Adrenal gland (tissue), 7 donors: ENCODE measurements around a stretch of chr1.

GRCh38 chr1:203426702-203427670 is 48.6 kb upstream of the PRELP start:
- PRO-cap, 3 experiments, result no peak in any of the 3 experiments
- RAMPAGE, long total RNA, 4 experiments, result no peak in any of the 4 experiments
- RRBS, result no CpG with 5 or more reads among the region's 10 CpGs

DNA sequence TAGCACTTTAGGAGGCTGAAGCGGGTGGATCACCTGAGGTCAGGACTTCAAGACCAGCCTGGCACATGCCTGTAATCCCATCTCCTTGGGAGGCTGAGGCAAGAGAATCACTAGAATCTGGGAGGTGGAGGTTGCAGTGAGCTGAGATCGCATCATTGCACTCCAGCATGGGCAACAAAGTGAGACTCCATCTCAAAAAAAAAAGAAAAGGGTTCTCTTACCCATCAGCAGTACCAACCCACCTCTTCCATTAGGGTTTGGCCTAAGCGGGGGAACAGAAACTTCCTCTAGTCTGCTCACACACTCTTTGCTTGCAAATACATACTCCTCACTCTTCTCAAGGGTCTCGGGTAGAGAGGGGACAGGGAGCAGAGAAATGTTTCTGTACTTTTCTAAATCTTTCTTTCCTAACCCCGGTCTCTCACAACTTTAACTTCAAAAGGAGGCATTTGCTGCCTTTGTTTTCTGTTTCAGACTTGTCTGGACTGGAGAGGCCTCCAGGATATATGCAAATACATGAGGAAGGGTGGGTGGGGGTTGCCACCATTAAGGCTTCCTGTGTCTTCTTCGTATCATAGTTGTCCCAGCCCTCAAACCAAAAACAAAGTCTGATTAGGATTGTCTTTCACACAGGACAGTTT is 10.6 kb upstream of the LAX1 start:
- PRO-cap, 3 experiments, result no peak in any of the 3 experiments
- RAMPAGE, long total RNA, 4 experiments, result no peak in any of the 4 experiments
- RRBS, result no CpG with 5 or more reads among the region's 6 CpGs

DNA sequence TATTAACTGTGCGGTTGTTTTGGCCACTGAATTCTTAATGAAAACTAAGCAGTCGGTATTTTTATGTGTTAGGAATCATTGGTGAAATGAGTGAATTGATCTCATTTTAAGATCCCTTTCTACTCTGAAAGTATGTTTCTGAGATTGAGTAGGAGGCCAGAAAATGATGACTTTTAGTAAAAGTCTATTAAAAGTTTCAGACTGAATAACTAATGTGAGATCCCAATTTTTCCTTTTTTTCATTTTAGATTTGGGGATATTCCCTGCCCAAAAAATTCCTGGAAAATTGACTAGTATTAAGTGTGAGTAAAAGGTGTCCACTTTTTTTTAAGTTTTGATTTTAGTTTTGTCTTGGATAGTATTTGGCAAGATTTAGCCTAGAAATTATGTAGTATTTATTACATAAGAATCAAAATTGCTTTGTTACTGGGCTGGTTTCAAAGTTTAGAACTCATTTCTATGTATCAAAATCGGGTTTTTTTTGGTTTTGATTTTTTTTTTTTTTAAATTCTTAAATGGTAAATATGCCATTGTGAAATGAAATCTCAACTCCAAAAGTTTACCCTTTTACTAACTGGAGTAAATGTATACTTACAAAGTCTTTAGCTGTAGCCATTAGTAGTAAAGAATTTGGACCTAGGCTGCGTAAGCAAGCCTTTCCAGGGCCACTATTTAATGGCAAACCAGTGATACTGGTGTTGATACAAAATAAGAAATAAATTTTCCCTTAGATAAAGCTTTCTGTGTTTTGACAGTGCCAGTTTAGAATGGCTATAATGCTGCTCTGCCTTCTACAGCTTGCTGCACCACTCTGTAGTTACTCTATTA is 6.1 kb downstream of the ZBED6 start:
- PRO-cap, 3 experiments, result no peak in any of the 3 experiments
- RAMPAGE, long total RNA, 4 experiments, result no peak in any of the 4 experiments
- RRBS, result no CpG with 5 or more reads among the region's 4 CpGs

DNA sequence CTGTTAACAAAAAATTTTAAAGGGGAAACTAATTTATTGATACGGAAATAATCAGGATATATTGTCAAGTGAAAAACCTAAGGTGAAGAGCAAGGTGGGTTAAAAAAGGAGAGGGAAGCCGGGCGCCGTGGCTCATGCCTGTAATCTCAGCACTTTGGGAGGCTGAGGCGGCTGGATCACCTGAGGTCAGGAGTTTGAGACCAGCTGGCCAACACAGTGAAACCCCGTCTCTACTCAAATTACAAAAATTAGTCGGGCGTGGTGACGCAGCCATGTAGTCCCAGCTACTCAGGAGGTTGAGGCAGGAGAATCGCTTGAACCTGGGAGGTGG is 28.4 kb downstream of the ZBED6 start:
- PRO-cap, 3 experiments, result no peak in any of the 3 experiments
- RAMPAGE, long total RNA, 4 experiments, result no peak in any of the 4 experiments
- RRBS, result no CpG with 5 or more reads among the region's 10 CpGs

- PRO-cap, 3 experiments, result no peak in any of the 3 experiments
- RAMPAGE, long total RNA, 4 experiments, result no peak in any of the 4 experiments
- RRBS, result no CpG with 5 or more reads among the region's 4 CpGs
Observed at GRCh38 chr1:204065066-204065737, 7.7 kb upstream of the SOX13 start.

DNA sequence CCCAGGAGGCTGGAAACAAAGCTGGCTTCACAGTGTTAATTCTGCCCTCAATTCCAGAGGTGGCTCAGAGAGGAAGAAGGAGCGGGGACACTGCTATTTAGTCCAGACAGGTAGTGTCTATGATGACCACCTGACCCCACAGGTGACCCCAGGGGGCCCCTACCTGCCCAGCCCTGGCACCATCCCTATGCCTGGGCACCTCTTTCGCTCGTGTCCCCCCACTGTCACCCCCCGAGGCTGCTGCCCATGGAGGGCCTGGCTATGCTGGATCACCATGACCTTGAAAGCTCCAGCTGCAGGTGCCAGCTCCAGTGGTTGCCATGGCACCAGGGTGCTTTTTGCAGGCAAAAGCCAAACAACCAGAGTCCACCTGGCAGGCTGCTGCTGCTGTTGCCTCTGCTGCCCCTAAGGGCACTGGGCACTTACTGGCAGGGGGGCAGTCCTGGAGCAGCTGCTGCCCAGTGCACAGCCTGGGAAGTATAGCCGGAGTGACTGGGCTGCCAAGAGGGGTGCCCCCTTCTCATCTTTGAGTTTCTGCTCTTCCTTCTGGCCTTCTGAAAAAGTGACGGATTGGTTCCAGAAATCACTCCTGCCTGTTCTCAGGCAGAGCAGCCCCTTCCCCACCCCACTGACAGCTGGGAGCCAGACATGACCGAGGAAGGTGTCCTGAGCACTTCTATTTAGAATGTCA is 21.6 kb downstream of the ETNK2 start:
- PRO-cap, 3 experiments, result no peak in any of the 3 experiments
- RAMPAGE, long total RNA, 4 experiments, result no peak in any of the 4 experiments
- RRBS, result no CpG with 5 or more reads among the region's 7 CpGs

GRCh38 chr1:204145707-204146047 is 6.2 kb downstream of the ETNK2 start:
- PRO-cap, 3 experiments, result peak in 1 of 3 experiments; most common plus-strand start chr1:204145833 (in 1)
- RAMPAGE, long total RNA, 4 experiments, result no peak in any of the 4 experiments
- RRBS, result no CpG with 5 or more reads among the region's 5 CpGs

- PRO-cap, 3 experiments, result no peak in any of the 3 experiments
- RAMPAGE, long total RNA, 4 experiments, result no peak in any of the 4 experiments
- RRBS, result 96% methylated on average over 2 of the region's 15 CpGs
Observed at GRCh38 chr1:204268598-204269854, 55.2 kb upstream of the GOLT1A start.

- PRO-cap, 3 experiments, result peak in 2 of 3 experiments; most common plus-strand start chr1:204286949 (in 1); most common minus-strand start chr1:204287135 (in 1)
- RAMPAGE, long total RNA, 4 experiments, result no peak in any of the 4 experiments
- RRBS, result no CpG with 5 or more reads among the region's 10 CpGs
Observed at GRCh38 chr1:204286585-204287436, 72.9 kb downstream of the PLEKHA6 start.

DNA sequence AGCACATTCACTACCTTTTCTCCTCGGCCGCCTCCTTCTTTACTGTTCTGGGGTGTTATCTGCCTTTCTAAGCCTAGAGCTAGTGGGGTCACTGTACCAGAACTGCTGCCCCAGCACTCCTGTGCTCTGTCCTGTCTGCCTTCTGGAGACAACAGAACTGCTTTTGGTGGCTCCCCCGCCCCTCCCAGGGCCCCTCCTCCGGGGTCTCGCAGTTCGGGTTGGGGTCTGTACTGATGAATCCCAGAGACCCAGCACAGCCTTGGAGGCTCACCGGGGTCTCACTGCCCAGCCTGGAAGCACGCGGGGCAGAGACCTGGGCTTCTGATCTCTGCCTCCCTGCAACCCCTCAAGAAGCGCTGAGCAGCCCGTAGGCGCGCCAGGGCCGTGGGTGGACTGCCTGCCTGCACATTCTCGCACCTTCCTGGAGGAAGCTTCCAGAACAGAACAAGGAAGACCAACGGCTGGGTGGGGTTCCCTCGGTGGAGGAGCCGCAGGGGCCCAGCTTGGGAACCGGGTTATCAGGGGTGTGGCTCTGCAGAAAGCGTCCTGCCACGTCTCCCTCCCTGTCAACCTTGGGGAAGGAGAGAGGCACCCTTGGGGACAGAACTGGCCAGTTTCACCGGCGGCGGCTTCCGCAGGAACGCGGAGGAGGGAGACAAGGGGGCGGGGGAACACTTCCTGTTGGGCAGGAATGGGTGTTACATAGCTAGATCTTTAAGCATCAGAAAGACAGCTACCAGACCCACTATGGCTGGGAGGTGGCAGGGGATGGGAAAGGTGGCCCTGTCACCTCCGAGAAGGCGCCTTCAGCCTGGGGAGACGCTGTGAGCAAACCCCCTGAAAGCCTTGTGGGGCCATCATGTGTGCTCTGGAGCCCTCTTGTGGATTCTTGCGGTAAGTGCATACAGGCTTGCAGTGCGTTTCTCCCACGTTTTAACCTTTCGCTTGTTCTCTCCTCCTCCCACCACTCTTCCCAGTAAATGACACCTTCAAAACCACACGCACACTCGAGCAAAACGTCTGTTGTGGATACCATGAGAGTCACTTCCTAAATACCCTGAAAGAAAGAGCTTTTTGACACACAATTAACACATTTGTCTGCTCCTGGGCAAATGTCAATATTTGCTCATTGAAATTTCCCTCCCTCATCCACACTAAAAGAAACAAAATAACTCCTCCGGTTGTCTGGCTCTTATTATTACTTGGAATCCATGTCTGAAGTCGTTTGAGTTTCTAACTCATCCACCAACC is 3.7 kb upstream of the PLEKHA6 start:
- PRO-cap, 3 experiments, result peak in 1 of 3 experiments; most common plus-strand start position 437 of the sequence (in 1); most common minus-strand start position 348 of the sequence (in 1)
- RAMPAGE, long total RNA, 4 experiments, result no peak in any of the 4 experiments
- RRBS, result 16% methylated on average over 7 of the region's 40 CpGs

DNA sequence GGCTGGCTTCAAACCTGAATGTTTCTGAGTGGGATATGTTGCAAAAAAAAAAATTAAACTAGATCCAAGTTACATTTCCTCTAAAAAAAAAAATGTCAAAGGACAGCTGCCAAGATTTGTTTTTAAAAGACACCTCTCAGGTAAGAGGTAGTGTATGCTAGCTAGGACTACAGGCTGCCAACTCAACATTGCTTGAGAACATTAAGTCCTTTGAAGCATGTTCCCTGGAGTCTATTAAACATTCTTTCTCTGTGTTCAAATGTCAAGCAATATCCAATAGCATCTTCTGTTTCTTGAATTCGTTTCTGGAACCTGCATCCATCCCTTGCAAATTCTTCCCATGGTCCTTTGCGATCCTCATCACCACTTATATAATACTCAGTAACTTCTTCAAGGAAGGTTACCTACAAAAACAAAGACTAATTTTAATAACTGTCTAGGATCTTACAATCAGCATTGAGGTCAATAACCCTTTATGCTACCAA is 5.7 kb downstream of the PPP1R15B start:
- PRO-cap, 3 experiments, result no peak in any of the 3 experiments
- RAMPAGE, long total RNA, 4 experiments, result no peak in any of the 4 experiments
- RRBS, result no CpG with 5 or more reads among the region's 2 CpGs

DNA sequence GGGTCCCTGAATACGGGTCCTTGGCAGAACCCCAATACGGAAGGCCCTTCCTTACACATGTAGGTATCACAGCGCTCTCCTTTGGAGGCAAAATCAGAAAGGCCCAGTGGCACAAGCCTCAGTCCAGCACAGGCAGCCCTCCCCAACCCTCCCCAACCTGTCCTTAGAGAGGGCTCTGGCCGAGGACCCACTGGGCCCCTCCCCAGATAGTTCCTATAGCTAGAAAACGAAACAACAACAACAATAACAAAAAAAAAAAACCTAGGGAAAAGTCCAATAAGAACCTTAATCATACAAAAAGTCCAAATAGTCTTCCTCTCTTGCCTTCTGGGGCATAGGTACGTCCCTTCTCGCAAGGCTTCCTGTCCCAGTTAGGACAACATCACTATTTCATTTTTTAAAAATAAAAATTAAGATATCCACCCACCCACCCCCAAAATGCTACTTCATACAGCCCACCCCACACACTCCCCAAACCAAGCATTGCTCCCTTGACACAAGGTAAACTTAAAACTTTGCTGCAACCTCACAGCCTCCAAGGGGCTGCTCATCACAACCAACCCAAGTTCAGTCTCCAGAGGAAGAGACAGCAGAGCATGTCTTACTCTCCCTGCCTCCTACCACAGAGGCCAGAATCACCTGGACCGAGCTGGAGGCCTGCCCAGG is 12.6 kb upstream of the PPP1R15B start:
- PRO-cap, 3 experiments, result no peak in any of the 3 experiments
- RAMPAGE, long total RNA, 4 experiments, result no peak in any of the 4 experiments
- RRBS, result no CpG with 5 or more reads among the region's 8 CpGs

GRCh38 chr1:204461960-204462559 is 32.5 kb downstream of the PIK3C2B start:
- PRO-cap, 3 experiments, result no peak in any of the 3 experiments
- RAMPAGE, long total RNA, 4 experiments, result no peak in any of the 4 experiments
- RRBS, result no CpG with 5 or more reads among the region's 6 CpGs

DNA sequence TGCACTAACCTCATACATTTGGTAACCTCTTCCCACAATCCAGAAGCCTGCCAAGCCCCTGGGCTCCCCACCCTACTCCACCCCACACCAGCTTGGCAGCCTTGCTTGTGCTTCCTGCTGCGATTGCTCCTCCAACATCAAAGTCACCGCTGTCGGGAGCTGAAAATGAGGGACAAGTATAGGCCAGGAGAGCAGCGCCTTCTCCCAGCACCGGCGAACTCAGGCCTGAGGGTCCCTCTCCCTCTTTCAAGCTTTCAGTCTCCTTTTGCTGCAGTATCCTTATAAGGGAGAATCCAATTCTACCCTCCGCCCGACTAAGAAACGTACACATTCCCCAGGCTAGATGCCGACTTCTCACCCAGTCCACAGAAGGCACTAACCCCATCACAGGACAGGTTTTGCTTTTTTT is 1.0 kb downstream of the PIK3C2B start:
- PRO-cap, 3 experiments, result peak in 1 of 3 experiments; most common minus-strand start position 256 of the sequence (in 1)
- RAMPAGE, long total RNA, 4 experiments, result no peak in any of the 4 experiments
- RRBS, result no CpG with 5 or more reads among the region's 10 CpGs

- PRO-cap, 3 experiments, result no peak in any of the 3 experiments
- RAMPAGE, long total RNA, 4 experiments, result no peak in any of the 4 experiments
- RRBS, result no CpG with 5 or more reads among the region's 6 CpGs
Observed at GRCh38 chr1:204518103-204518325, 1.8 kb downstream of the MDM4 start.

DNA sequence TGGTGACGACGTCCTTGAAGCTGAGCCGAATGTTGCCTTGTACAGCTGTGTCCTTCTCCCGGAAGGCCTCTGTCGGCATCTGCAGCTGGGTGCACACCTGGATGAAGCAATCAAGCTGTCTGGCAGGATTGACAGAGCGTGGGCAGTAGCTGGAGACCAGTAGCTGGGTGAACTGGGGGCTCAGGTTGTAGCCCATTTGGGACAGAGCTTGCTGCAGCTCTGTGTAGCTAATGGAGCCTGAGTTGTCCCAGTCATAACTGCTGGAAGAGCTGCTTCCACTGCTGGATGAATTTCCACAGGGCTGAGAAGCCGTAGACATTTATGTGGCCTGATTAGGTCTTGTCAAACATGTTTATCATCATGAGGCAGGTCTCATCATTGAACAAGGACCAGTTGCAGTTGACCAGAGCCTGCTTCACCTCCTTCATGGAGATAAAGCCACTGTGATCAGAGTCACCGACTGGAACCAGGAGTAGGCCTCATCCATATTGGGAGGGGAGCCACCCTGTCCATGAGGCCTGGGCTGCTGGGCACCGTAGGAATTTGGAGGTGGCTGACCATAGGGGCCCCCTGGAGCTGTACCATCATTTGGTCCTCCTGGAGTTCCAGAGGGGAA is 12.8 kb downstream of the MDM4 start:
- PRO-cap, 3 experiments, result no peak in any of the 3 experiments
- RAMPAGE, long total RNA, 4 experiments, result no peak in any of the 4 experiments
- RRBS, result no CpG with 5 or more reads among the region's 9 CpGs

DNA sequence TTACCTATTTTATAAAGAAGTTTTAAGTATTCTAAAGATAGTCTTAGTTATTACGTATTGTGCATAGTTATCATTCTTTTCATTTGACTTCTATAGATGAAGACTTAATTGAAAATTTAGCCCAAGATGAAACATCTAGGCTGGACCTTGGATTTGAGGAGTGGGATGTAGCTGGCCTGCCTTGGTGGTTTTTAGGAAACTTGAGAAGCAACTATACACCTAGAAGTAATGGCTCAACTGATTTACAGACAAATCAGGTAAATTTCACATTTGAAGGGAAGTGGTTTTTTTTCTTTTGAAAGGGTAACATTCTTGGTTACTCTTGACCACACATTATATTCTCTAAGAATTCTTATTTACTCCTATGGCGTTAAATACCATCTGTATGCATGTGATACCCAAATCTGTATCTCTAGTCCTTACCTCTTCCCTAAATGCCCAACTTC is 26.5 kb downstream of the MDM4 start:
- PRO-cap, 3 experiments, result no peak in any of the 3 experiments
- RAMPAGE, long total RNA, 4 experiments, result no peak in any of the 4 experiments
- RRBS, result no CpG with 5 or more reads among the region's 2 CpGs

GRCh38 chr1:204551593-204552048 is 35.4 kb downstream of the MDM4 start:
- PRO-cap, 3 experiments, result no peak in any of the 3 experiments
- RAMPAGE, long total RNA, 4 experiments, result no peak in any of the 4 experiments
- RRBS, result no CpG with 5 or more reads among the region's 5 CpGs

DNA sequence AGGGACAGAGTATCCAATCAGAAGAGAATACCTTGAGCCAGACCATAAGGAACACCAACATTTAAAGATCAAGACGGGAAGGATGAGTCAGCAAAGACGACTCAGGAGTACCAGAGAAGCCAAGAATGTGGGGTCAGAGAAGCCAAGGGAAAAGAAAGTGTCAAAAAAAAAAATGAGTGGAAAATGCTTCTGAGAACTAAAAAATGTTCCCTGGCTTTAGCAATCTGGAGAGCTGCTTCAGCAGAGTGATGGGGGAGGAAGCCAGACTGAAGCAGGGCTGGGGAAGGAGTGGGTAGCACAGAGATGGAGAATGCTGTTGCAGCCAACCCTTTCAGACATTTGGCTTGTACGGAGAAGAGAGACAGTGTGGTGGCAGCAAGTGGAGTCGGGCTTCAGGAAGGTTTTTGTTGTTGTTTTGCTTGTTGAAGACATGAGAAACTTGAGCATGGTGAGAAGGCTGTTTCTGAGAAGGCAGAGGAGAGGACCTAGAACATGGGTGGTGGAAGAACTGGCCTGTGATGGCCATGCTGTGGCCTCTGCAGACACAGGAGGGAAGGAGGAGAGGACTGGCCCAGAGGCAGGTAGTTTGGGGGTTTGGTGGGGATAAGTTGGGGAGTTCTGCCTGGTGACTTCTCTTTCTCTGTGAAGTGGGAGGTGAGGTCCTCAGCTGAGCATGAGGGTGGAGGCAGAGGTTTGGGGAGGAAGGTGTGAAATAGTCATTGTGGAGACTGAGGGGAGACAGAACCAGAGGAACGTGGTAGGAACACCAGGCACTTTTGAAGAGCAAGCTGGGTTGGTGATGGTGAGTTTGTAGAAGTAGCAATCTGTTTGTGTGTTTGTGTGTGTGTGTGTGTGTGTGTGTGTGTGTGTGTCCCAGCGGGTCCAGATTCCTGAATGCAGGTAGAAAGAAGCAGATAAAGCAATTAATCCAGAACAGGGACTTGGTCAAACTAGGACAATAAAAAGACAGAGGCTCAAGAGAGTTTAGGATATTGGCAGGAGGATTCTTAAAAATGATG is 14.7 kb downstream of the LRRN2 start:
- PRO-cap, 3 experiments, result no peak in any of the 3 experiments
- RAMPAGE, long total RNA, 4 experiments, result no peak in any of the 4 experiments
- RRBS, result no CpG with 5 or more reads among the region's 6 CpGs

DNA sequence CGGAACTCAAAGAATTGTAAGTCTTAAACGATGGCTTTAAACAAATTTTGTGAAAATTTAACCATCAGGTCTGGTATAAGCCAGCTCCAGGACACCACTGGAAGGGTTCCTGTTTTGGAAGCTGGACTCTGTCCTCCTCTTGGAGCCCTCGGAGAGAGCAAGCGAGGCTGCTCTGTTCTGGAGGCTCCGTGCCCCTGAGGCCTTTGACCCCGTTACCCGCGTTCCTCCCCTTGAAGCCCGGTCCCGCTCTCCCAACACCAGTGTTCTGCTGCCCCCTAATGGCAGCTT is 21.7 kb upstream of the NFASC start:
- PRO-cap, 3 experiments, result no peak in any of the 3 experiments
- RAMPAGE, long total RNA, 4 experiments, result no peak in any of the 4 experiments
- RRBS, result 1% methylated on average over 2 of the region's 10 CpGs